Aorta (tissue), 1 donor: ENCODE results near the gene ZDHHC13.

DNA sequence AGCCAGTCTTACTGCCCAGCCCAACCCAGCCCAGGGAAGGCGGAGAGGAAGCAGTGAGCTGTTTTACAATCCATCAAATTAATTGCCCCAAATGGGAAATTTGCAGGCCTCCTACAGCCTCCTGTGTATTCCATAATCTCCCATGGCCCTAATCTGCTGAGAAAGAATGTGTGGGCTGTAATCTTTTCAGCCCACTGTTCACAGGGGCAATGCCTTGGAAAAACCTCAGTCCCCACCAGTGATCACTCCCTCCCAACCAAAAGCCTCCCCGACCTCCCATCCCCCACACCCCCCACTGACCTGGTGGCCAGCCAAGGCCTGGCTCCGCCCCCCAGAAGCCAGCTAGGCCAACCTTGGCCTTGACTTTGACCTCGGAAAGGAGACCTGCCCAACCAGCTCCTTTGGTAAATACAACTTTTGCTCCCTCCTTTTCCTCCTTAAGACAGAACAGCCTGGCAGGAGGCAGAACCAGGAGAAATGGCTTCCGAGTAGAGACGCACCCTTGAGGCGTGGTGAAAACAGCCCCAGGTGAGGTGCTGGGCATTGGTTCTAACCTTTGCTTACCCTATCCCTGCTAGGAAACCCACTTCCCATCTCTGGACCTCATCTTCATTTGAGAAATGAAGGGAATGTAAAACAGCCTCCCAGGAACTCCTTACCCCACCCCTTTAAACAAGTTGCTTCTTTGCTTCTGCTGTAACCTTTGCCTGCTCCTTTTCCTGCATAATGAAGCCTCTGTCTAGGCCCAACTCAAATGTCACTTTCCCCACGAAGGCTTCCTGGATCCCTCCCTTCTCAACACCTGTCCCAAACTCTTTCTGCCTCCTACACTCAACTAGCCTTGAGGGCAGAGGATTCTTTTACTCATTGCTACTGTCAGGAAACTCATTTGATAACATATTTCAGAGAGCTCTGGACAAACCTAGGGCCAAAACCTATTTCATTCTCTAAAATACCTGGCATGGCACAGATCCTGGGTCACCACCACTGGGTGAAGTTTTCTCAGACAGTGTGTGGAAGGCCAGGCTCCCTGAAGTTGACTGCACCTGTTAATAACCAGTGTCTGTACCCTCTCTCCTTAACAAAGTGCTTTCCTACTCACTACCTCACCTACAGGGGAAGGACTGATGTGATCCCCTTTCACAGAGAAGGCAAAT lies 26.9 kb downstream of the PLEKHA7 start:
- PRO-cap: no peak

DNA sequence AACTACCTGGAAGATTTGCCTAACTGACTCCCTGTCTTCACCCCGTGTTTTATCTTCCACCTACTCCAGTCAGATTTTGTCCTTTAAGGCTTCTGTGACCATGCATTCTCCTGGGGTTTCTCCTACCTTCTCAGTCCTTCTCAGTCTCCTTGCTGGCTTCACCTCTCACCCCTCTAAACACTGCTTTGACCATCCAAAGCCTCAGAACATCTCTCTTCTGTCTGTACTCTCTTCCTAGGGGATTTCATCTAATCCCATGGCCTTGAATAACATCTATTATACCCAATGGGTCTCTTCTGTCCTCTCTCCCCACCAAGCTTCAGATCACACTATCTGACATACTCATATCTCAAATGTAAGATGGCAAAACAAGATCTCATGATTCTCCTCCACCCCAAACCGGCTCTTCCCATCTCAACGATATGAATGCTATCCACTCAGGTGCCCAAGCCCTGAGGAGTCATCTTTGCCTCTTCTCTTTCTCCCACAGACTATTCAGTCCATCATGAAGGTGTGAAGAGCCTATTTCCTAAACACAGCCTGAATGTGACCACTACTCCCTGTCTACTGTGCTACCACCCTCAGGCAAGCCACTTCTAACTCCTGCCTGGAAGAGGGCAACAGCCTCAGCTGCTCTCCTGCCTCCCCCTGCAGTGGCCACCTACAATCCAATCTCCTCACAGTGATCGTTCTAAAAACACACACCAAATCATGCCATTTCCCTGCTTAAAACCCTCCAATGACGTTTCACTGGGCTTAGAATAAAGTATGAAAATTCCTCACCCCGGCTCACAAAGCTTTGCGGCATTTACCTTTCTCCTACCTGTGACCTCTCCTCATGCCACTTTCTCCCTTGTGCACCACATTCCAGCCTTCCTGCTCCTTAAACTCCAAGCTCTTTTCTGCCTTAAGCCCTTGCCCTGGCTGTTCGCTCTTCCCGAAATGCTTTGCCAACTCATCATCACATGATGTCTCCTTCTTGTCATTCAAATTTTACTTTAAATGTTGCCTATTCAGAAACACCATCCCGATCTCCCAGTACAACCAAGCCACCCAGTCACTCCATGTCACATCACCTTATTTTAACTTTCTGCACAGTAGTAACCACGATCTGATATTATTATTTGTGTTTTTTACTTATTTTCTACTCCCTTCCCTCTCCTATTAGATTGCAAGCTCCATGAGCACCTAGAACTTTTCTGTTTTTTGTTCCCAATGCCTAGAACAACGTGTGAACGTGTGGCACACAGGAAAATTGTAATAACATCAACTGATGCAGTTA lies 2.3 kb downstream of the PLEKHA7 start:
- PRO-cap: no peak

DNA sequence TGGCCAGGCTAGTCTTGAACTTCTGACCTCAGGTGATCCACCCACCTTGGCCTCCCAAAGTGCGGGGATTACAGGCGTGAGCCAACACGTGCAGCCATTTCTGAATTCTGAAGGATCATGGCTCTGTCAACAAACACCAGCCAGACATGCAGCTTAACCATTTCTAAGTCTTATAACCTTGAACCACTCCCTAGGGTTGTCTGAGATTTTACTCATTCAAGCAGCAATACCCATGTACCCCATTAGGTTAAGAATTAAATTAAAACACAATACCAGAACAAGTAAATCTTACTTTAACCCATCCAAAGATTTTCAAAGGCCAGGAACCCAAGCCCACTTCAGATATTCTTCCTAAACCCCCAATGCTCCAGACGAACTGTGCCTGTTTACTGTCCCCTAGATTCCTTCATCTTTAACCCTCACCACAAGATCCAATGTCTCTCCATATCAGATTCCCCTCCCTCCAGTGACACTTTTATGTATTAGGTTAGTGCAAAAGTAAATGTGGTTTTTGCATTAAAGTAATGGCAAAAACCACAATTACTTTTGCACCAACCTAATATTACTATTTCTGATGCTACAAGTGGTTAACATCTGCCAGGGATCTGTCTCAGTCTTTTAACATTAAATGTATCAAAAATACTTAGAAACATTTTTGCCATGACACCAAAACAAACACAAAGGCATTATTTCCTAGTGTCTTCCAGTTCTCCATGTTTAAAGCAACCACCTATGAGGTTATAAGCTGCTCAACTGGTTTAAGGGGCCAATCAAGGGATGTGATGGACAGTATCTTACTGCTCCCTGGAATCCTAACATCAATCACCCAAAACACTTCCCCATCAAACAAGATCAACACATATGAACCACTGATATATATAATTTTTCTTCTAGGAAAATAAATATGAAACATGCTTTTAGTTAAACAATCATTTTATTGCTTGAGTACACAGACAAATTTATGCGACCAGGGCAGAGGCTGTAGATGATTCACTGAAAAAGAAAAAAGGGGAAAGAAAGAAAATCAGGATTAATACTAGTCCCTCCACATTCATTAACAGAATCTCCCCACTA lies 3.7 kb downstream of the RPS13 start:
- PRO-cap: no peak

DNA sequence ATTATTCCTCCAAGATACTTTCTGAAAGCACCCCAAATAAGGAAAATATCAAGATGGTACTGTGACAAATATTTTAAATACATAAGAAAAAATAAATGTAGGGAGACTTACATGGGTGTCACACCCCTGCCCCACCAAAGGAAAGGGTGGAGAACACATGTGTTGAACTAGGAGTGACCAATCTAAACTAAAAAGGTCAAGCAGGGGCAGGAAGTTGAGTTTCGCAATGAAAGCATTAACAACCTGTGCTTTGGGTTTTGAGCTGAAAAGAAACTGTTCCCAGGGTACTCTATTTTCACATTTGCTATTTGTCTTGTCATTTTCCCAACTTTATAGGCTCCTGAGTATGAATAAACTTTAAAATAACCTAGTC lies 42.9 kb downstream of the PIK3C2A start:
- PRO-cap: no peak

DNA sequence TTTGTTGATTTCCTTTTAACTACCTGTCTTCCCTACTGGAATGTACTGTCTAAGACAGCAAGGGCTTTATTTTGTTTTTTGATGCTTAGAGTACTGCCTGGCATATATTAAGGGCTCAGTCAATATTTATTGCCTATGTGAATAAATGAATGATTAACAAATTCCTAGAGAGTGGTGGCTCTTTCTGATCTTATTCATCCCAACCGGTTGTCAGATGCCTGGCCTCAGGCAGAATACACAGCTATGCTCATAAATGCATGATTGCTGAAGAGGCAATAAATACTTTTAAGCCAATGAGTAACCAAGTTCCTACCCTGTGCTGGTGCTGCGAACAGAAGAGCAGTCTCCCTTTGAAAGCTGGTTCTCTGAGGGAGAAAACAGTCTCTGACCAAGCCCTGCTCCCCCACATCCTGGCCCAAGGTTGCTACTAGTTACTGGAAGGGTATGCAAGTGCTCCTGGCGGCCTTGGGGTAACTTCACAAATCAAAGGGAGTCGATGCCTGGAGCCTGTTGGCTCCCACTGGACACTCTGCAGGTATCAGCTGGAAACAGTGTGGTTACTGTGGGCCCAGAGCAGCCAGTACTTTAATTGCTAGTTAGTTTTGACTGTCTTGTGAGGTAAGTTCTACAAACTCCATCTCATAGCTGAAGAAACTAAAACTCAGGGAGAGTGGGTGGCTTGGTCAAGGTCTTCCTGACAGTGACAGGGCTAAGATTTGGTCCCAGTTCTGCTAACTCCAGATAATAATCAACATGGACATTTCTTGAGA lies 2.8 kb downstream of the USH1C start:
- PRO-cap: no peak

DNA sequence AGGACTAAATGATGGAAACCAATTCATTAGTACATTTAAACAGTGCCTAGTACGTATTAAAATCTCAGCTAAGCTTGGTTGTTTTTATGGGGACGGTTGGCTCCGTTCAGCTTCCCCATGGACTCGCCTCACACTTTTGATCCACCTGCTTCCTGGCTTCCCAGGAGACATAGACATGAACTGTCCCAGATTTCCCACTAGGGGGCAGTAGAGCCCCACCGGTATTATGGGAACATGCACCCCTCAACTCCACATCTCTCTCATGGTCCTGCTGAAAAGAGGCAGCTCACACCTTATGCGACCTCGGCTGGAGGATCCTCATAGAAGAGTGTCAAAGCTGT lies 9.6 kb upstream of the SAAL1 start:
- PRO-cap: no peak

GRCh38 chr11:18259264-18259918 lies 6.7 kb upstream of the SAA1 start:
- PRO-cap: no peak

DNA sequence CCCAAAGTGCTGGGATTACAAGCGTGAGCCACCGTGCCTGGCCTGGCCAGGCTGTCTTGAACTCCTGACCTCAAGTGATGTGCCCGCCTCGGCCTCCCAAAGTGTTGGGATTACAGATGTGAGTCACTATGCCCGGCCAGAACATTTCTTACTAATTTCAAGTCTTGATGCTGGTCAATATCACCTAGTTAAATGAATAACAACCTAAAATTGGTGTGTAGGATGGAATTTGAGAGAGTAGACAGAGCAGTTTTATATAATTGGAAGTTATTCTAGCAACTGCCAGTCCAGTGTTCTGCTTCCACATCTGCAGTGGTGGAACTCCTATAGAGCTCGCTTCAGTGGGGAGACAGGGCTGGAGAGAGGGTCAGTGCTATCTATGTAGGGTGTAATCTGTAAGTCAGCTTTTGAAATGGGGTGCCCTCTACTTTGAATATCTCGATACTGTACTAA lies 4.5 kb downstream of the LDHA start:
- PRO-cap: no peak

GRCh38 chr11:18407851-18408438 lies 4.2 kb upstream of the LDHC start:
- PRO-cap: no peak

DNA sequence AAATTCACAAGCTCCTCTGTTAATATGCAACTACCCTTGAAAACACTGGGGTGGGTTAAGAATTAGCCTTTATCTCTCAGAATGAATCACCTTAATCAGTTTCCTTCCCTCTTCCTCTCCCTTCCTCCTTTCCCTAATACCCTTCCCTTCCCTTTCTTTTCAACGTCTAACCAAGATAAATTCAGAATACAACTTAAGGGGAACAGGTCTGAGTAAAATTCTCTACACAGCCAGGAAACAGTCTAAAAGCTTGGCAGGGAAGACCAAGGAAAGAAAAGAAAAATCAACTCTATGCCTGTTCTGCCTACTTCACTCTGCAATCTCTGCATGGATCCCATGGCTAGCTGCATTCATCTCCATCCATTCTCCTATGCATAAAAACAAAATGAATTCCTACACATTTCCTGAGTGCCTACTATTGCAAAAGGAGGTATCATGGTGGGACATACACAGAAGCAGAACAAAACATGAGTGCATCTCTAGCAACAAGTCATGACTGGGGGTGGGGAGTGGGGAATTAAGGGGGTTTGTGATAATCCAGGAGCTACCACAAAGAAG lies 15.2 kb downstream of the UEVLD start:
- PRO-cap: no peak

- PRO-cap: no peak
Observed at GRCh38 chr11:18633235-18633598, 925 bp downstream of the SPTY2D1 start.

GRCh38 chr11:18672146-18672579 lies 26.4 kb upstream of the TMEM86A start:
- PRO-cap: no peak

DNA sequence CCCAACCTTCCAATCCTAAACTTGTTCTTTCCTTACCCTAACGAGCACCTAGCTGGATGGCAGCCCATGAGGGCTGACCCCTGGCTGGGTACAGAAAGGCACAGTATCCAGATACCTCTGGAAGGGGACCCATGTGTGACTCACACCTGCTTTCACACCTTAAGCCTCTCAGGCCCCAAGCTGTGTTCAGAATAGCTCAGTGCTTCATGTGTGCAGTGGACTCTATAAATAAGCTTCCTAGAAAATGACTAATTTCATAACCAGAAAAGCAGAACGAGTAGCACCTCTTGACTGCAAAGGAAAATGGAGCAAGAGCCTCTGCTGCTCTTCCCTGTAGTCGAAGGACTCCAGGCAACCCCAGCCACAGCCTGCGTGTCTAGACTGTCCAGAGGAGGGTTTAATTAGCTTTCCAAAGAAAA lies 23.2 kb downstream of the PTPN5 start:
- PRO-cap: no peak

DNA sequence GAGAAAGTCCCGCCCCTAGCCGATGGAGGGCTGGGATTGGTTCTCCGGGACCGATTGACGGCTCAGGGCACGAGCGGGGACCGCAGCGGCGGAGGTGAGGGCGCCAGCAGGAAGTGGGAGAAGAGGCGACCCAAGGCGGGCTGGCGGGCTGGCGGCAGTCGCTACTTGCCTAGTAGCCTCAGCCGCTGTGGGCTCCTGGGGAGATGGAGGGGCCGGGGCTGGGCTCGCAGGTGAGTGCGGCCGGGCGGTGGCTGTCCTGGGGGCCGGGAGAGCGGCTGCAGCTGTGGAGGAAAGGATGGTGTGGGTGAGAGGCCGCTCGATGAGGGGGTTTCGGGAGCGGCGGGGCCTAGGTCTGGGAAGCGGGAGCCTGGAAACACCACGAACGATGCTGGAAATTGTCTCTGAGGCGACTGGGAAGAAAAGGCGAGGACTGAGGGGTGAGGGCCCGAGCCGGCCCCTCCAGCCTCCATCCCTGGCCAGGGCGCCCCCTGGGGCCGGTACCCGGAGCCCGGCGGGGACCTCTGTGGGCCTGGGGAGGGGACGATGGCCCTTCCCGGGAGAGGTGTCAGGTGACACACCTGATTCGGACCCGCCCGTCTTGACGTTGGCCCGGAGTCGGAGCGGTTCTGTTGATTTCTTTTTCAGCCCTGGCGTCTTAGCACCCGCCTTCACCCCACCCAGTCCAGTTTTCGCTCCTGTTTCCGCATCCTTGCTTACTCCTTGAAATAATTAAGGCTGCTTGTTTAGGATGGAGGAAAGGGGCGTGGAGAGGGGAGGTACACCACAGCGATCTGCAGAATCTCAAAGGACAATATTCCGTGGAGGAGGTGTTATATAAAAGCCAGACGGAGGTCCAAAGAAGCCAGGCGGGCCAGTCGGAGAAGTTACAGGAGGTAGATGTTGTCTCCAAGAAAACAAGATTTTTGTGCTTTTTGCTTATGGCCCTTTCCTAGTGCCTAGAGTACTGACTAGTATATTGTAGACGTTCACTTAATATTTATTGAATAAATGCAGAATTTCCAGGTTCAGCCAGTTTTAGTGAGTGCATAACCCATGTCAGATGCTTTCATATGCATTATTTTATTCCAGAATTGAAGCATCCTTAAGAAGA lies at the start of gene ZDHHC13:
ZDHHC13 (plus strand) TSS at position 122 of the 1,111 bp plus-strand sequence.
- PRO-cap: unidirectional peak, plus-strand start at position 122 of the sequence

DNA sequence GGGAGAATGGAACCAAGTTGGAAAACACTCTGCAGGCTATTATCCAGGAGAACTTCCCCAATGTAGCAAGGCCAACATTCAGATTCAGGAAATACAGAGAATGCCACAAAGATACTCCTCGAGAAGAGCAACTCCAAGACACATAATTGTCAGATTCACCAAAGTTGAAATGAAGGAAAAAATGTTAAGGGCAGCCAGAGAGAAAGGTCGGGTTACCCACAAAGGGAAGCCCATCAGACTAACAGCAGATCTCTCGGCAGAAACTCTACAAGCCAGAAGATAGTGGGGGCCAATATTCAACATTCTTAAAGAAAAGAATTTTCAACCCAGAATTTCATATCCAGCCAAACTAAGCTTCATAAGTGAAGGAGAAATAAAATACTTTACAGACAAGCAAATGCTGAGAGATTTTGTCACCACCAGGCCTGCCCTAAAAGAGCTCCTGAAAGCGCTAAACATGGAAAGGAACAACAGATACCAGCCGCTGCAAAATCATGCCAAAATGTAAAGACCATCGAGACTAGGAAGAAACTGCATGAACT lies 19.6 kb downstream of the ZDHHC13 start:
- PRO-cap: no peak

- PRO-cap: no peak
Observed at GRCh38 chr11:19200269-19200888, 1.4 kb downstream of the CSRP3 start.

DNA sequence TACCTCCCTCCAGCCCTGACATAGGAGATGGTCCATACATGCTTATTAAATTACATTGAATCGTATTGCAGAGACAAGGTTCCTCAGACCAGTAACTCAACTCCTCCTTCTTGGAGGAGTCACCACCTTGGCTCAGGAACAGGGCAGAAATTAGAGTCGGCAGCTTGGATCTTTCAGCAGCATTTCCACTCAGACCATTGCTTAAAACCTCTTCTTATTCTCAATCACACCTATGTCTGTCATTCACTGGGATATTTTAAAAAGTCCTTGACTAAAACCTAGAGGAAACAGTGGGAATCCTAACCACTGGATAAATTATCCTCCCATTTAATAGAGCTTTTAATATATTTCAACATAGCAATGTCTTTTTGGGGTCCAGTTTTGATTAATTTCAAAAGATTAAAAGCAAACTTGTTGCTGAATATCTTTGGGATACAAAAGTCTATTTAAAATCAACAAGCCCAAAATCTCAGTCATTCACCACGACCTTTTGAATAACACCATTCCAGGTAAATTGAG lies 835 bp downstream of the CSRP3 start:
- PRO-cap: no peak

DNA sequence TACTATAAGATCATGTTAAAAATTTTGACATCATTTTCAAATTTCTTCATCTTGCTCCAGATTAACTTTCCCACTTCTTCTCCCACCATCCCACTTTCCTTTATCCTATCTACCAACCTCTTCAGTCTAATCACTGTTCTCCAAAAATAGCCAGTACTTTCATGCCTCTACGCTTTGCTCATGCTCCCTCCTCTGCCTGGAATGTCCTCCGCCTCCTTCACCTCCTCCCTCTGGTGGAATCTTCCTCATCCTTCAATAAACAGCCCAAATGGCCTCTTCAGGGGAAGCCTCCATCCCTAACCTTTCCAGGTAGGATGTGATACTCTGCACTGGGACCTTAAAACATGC lies 7.8 kb upstream of the CSRP3 start:
- PRO-cap: no peak

GRCh38 chr11:19370433-19370909 lies 129.7 kb upstream of the E2F8 start:
- PRO-cap: no peak

- PRO-cap: no peak
Observed at GRCh38 chr11:19455792-19456144, 215.0 kb upstream of the E2F8 start.